Fibroblast of the aortic adventitia (primary cell): Measurements from ENCODE around the genes TUBGCP3 and MCF2L.

- CAGE, long polyA plus RNA, result no peak
These were observed 52.2 kb downstream of the TEX29 start for GRCh38 chr13:111372621-111373079.

GRCh38 chr13:111583961-111584601 is 263.6 kb downstream of the TEX29 start:
- CAGE, long polyA plus RNA, result no peak

GRCh38 chr13:111614538-111615110 is 294.2 kb downstream of the TEX29 start:
- CAGE, long polyA plus RNA, result no peak

DNA sequence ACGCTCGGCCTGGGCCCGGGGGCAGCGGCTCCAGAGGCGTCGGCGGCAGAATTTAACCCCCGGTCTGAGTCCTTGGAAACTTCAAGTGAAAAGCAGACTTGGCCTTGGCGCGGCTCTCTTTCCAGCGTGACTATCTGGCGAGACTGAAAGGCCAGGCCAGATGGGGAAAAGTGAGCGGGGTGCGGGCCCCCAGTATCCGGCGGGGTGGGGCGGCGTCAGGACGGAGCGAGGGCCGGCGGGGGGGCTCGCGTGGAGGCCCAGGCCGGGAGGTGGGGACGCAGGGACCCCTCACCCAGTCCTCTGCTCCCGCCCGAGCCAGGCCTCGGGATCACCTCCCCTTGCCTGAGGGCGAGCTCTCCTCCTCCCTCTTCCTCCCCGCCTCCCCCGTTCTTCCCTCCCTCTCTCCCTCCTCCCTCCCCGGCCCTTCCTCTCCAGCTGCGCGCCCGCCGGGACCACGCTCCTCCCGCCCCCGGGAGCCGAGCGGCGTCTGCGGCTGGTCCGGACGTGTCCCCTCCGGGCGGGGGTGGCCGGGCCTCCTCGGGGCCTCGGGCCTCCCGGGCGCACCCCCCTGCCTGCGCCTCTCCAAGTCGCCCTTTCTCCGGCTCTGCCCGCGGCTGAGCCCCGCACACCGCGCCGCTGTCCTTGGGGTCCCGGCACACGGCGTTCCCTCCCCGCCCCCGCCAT is 5.5 kb downstream of the SOX1 start:
- CAGE, long polyA plus RNA, result no peak

DNA sequence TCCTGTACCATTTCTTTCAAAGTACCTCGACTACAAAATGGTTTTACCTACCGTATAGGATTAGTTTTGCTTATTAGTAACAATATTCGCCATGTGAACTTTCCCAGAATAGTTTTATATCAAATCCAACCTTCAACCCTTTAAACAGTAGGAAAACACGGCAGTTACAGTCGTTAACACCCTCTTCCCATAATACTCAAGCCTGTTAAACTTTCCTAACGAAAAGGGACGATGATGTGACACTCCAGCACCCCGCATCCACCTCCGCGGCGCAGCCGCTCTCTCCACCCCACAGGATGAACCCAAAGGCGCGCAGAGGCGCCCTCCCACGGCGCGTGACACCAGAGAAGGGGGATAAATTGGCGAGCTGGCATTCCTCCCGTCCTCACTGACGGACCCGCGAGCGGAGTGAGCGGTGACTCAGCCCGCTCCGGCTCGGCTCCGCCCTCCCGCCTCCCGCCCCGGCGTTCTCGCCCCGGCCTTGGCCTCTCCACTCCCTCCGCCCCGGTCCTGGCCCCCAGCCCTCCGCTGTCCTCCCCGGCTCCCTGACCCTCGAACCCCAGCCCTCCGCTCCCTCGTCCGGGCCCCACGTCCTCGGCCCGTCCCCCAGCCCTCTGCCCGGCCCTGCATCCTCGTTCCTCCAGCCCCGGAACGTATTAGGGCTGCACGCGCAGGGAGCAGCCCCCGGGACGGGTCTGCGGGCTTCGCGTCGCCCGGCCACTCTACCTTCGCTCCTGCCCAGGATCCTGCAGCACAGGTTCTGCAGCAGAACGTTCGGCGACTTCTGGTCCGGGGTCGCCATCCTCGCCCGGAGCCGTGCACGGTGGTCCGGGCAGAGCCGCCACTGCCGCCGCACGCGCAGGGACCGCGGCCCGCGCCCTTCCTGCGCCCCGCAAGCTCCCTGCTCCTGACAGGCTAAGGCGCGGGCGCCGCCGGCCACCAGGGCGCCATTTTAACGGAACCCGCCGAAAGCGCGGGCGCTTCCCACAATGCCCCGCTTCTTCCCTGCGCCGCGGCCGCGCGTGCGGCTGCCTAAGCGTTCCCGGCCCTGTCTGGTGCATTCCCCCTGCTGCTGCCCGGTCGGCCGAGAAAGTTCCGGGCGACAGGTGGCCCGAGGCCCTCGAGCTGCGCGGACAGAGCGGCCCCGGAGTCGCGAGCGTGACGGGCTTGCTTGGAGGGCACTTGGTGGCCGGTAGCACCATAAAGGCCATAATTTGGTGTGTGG is at the start of gene TUBGCP3:
Gene TUBGCP3, minus strand, starts transcription at position 975 of the 1,225 bp plus-strand sequence.
- CAGE, long polyA plus RNA, result no peak

DNA sequence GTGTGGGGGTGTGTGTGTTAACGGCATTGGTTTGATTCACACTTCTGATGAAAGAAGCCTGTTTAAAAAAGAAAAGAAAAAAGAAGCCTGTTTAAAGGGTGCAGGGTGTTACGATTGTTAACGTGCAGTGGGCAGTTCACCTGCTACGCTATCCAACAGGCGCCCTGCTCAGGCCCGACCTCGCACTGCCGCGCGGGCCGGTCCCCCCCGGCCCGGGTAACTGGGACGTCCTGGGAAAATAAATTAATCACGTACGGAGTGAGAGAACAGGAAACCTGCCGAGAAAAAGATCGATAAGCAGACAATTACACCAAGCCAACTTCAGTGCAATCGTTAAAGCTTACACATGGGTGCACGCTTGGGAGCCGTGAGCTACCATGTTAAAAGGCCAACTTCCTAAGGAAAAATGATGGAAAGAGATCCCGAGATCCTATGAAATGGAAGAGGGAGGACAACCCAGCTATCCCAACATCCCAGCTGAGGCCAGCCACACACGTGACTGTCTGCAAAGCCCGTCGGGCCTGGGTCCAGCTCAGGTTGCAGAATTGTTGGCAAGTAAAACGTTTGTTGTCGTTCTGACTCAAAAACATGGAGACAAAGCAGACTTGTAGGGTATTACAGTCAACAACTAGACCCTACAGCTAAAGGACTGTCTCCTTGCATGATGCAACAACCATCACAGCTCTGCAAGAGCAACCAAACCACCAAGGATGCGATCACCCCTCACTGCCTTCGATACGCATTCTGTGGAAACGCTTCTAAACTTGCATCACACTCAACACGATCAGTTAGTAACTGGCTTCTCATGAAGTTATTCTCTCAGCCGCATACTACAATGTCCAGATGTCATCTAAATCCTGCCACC is 683 bp upstream of the TUBGCP3 start:
- CAGE, long polyA plus RNA, result no peak

- CAGE, long polyA plus RNA, result no peak
These were observed 94.6 kb upstream of the MCF2L start for GRCh38 chr13:112874361-112874810.

GRCh38 chr13:112931014-112932122 is 37.6 kb upstream of the MCF2L start:
- CAGE, long polyA plus RNA, result no peak

GRCh38 chr13:112952019-112952269 is 17.1 kb upstream of the MCF2L start:
- CAGE, long polyA plus RNA, result no peak

- CAGE, long polyA plus RNA, result no peak
These were observed at the start of gene MCF2L for GRCh38 chr13:112968969-112970015. Gene MCF2L (plus strand): TSS chr13:112969214.

GRCh38 chr13:112974874-112975300 is 5.9 kb downstream of the MCF2L start:
- CAGE, long polyA plus RNA, result no peak

- CAGE, long polyA plus RNA, result no peak
These were observed 14.5 kb downstream of the MCF2L start for GRCh38 chr13:112983332-112984111.

GRCh38 chr13:112993928-112994703 is 25.1 kb downstream of the MCF2L start:
- CAGE, long polyA plus RNA, result no peak

GRCh38 chr13:113098505-113099213 is 6.9 kb upstream of the F7 start:
- CAGE, long polyA plus RNA, result no peak

DNA sequence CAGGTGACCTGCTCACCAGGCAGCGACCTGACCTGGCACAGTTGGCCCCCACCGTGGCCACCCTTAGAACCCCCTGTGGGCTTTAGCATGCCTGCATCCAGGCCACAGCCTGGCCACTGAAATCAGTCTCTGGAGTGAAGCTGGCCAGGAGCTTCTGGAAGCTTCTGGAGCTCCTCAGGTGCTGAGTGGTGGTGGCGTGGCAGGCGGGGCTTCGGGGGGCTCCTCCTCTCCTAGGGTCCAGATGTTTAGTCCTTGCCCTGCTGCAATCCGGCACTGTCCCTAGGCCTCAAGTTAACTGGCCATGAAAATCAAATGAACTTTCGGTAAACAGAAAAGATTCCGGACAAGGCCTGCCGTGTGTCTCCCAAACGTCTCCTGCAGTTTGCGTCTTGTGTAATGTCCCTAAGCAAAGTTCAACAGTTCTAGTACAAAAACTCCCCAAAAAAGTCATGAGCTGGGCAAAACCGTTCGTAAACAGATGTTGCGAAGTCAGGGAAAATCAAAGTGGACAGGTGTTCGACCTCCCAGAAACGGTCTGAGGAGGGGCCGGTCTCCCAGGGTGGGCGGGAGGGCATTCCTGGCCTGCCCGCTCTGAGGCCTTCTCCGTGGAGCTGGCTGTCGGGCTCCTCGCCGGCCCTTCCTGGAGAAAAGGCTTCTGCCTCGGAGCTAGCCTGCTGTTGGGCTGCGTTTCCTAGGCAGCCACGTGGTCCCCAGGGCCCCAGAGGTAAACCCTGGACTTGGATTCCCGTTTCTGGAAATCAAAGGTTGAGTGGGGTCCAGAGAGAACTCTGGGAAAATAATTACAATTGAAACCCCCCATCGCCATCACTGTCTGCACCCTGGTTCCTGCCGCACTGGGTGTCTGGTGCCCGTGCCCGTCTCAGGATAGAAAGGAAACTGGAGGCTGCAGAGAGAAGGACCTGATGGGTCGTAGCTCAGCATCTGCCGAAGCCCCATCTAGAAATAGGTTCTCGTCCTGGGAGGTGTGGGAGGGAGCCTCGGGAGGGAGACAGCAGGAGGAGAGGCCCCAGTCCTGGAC is 8.1 kb upstream of the PROZ start:
- CAGE, long polyA plus RNA, result no peak

- CAGE, long polyA plus RNA, result no peak
These were observed 4.6 kb upstream of the PROZ start for GRCh38 chr13:113153837-113154315.

DNA sequence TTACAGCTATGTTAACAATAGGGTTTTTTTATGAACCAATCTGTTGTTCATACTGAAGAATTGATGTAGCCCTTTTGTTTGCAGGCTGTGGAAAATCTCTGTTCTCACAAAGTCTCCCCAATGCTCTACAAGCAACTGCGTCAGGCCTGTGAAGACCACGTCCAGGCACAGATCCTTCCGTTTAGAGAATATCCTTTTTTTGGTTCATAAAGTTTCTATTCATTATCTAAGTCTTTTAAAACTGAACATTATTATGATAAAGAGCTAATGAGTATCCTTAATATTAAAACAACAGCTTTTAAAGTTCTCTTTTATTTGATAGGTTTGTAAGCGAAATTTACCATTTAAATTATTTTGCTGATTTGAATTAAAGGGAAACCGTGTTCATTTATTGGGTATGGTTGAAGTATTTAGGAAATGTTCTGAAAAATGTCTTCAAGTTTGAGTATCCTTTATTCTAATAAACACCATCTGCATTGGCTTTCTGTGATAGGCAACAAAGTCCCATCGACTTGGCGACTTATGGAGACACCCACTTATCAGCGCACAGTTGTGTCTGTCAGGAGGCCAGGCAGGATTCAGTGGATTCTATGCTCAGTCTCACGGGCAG is 9.6 kb downstream of the CUL4A start:
- CAGE, long polyA plus RNA, result no peak

- CAGE, long polyA plus RNA, result no peak
These were observed 33.6 kb downstream of the CUL4A start for GRCh38 chr13:113242762-113243597.

DNA sequence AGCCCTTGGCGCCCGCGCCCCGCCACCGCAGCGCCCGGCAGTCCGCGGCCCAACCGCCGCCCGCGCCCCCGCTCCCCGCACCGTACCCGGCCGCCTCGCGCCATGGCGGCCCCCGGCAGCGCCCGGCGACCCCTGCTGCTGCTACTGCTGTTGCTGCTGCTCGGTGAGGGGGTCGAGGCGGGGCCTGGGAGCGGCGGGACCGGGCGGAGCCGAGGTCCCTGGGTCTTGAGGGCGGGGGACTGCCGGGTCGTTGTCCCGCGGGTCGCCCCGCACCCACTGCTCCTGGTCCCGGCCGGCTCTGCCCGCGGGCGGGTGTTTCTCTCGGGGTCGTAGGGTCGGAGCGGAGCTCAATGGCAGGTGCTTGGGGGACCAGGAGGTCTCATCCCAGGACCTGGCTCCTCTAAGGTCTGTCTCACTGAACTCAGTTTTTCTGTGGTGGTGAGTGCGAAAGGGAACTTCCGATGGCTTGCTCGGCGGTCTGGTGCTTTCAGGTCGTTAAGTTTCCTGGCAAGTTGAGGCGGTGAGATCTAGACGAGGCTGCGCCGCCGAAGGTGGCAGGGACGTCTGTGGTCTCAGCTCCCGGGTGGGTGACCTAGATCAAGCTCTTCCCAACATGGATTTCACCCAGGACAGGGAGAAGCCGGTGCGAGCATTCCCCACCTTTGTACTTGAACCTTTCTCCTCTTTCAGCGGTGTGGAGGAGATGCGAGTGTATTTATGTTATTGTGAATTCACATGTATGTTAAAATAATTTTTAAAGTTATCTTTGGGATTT is 481 bp downstream of the LAMP1 start:
- CAGE, long polyA plus RNA, result no peak

DNA sequence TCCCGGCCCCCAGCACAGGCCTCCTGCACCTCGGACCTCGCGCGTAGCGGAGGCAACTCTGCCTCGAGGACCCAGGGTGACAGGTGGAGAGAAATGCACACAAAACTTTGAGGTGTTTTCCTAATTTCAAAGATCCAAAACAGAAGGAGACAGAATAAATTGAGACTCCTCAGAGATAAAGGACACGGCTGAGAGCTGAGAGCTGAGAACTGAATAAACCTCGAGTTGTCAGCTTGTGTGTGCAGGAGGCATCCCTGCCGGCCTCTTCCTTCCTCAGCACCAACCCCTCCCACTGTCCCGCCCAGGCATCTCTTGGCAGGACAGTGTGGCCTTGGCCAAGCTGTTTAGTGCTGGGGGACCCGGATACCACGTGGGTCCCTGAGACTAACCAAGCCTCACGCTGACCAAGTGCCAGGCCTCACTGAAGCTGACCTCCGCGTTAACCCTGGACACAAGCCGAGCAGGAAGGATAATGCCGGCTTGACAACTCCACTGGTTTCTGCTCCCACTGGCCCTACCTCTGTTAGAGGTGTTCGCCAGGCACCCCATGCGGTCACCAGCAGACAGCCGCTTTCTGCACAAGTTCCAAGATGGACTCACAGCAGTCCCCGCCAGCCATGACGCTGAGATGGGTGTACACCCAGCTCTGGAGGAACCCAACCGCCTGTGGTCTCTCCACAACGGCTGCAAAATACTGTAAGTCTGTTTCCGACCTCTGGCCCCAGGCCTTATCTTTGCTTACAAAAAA is 12.5 kb downstream of the GRTP1 start:
- CAGE, long polyA plus RNA, result no peak